HT-29 (cell line): ENCODE measurements around a stretch of chr1.

DNA sequence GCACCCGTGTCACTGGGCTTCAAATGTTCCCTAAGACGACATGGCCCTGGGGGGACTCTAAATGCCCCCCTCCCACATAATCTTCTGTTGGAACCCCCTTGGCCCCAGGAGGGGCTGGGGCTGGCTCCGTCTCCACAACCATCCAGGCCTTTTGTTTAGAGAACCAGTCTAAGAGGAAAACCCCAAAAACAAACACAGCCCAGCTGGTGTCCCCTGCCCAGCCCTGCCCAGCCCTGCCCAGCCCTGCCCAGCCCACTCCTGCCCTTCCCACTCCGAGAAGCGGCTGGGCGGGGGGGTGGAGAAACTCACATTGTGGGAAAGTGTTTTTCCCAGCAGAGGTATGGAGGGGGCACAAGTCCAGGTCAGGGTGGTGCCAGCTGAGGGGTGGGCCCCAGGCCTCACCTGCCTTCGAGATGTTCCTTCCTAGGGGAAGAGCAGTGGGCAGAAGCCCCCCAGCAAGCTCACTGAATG is 10.0 kb upstream of the FAM131C start:
- RAMPAGE, long total RNA, result no peak

GRCh38 chr1:16137864-16138409 is 17.9 kb downstream of the EPHA2 start:
- RAMPAGE, long total RNA, result no peak

DNA sequence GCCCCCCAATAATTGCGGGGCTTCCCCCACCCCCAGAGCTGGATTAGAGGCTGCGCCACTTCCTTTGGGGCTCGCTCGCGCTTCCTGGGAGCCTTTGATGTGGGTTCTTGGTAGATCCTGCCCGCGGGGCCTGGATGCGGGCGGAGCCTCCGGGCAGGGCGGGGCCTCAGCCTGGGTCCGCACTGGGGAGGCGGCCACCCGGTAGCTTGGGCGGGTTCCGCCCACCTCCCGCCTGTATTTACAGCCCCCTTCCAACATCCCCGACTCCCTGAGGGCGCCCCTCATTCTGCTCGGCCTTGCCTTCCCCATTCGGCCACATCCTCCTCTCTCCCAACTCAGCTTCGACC is 6.5 kb upstream of the EPHA2 start:
- RAMPAGE, long total RNA, result no peak

GRCh38 chr1:16216909-16217933 is 4.8 kb upstream of the ARHGEF19 start:
- RAMPAGE, long total RNA, result no peak

GRCh38 chr1:16250292-16251304 is 13.6 kb upstream of the CPLANE2 start:
- RAMPAGE, long total RNA, result no peak

- RAMPAGE, long total RNA, result no peak
These were observed 733 bp upstream of the FBXO42 start for GRCh38 chr1:16352751-16353674.

GRCh38 chr1:16367327-16368158 is 501 bp downstream of the SZRD1 start:
- RAMPAGE, long total RNA, result no peak

DNA sequence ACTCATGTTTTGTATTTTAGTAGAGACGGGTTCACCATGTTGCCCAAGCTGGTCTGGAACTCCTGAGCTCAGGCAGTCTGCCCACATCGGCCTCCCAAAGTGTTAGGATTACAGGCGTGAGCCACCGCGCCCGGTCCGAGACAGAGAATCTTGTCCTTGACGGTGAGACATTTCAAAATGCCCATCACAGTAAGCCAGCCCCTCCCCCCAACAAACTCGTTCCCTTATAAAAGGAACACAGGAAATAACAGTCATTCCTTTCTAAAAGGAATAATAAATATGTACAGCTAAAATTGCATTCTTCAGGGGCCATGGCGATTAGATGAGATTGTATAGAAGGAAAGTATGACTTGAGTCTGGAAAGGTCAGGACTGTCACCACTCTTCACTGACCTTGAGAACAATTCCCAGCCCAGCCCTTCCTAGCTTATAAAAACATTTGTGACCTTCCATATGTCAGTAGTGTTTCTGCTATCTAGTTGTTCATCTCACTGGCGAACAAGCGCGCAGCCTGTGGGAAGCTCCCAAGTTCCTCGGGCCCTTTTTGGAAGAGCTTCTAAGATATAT is 8.5 kb downstream of the SZRD1 start:
- RAMPAGE, long total RNA, result no peak

GRCh38 chr1:16396627-16397569 is 29.9 kb downstream of the SZRD1 start:
- RAMPAGE, long total RNA, result no peak

DNA sequence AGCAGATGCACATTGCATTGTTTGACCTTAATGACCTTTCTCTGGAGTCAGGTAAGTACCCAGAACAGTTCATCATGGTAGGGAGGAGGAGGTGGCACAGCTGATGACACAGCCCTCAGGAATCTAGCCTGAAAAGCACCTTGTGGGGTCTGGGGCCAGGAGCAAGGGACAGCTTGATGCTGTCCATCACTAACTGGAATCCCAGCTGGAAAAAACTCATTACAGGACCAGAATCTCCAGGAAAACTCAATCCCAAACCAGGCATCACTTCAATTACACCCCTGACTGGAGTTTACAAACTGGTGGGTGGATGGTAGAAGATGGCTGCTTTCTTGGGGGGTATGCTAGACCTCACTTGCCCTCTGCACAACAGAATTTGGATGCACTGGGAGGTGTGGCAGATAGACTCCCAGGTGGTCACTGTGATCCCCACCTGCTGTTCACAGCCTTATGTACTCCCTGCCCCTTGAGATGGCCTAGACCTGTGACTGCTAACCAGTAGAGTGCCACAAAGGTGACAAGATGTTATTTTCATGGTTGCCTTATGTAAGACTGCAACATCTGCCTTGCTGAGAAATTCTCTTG is 21.4 kb downstream of the NECAP2 start:
- RAMPAGE, long total RNA, result no peak

DNA sequence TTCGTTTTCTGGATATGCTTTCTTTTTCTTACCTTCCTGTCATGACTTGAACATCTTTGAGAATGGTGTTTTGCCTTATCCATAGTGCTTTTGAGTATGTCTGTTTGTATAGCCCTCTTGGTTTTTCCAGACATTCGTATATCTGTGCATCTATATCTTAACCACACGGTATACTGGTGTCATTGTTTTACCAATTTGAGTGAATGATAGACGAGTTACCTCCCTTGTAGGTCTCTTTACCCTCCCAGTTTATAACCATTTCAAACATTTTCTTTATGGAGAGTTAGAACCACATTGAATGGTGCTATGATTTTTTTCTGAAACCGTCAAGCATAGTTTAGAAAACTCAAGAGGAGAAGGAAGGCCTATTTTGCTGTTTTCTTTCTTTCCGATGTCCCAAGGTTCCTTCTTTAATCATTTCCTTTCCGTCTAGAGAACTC is 32.0 kb downstream of the NECAP2 start:
- RAMPAGE, long total RNA, result no peak

- RAMPAGE, long total RNA, result no peak
These were observed 72.8 kb downstream of the NECAP2 start for GRCh38 chr1:16513122-16513948.

DNA sequence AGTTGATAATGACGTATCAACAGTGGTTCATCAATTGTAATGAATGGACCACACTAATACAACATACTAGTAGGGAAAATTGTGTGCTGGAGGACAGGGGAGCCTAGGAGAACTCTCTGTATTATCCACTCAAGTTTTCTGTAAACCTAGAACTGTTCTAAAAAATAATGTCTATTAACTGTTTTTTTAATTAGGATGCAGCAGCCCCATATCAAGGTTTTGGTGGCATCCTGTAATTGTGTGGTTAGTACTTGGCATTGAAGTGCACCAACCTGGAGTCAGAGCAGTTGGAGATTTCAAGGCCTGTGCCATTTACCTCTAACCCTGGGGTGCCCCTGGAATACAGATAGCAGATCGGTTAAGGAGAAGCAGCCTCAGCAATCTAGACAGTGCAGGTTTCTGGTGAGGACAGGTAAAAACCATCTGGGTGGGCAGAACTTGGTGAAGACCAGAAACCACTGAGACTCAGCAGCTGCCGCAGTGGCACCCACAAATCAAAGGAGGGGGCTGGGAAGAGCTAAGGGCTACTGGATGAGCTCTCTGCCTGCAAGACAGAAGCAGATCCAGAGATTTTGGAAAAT is 166.0 kb downstream of the NECAP2 start:
- RAMPAGE, long total RNA, result no peak

DNA sequence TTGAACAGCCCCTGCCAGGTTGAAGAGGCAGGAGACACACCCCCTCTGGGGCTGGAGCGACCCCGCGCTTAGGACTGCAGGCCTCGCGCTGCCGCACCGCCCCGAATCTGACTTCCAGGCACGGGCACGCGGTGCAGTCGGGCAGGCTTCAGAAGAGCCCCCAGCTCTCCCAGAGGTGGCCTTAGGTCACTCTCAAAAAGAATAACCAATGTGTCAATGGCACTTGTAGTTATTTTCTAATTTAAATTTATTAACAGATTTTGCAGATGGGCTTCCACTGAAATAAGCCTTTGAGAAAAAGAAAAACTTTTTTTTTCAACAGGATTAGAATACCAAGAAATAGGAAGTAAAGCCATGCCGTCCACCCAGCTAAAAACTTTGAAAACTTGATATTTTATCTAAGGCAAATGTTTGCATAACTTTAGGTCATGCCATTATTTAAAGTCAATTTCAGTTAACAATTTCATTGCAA is 173.3 kb downstream of the NECAP2 start:
- RAMPAGE, long total RNA, result no peak

DNA sequence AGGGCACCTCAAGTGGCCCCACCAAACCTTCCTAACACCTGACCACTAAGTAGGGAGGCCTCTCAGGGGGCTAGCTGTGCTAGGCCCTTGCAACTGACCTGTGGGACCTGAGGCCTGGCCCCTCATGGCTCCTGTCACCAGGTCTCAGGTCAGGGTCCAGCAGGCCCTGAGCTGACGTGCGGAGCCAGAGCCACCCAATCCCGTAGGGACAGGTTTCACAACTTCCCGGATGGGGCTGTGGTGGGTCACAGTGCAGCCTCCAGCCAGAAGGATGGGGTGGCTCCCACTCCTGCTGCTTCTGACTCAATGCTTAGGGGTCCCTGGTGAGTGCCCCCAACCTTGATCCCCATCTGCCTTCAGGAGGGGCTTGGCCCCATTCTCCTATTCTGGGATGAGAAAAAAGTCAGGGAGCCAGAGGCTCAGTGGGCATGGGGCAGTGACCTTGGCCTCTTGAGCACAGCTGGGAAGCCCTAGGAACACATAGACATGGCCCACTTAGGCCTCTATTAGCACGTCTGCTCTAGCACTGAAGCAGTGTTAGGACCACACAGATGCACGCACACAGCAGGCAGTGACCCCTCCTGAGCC is 204.9 kb downstream of the NECAP2 start:
- RAMPAGE, long total RNA, result no peak

DNA sequence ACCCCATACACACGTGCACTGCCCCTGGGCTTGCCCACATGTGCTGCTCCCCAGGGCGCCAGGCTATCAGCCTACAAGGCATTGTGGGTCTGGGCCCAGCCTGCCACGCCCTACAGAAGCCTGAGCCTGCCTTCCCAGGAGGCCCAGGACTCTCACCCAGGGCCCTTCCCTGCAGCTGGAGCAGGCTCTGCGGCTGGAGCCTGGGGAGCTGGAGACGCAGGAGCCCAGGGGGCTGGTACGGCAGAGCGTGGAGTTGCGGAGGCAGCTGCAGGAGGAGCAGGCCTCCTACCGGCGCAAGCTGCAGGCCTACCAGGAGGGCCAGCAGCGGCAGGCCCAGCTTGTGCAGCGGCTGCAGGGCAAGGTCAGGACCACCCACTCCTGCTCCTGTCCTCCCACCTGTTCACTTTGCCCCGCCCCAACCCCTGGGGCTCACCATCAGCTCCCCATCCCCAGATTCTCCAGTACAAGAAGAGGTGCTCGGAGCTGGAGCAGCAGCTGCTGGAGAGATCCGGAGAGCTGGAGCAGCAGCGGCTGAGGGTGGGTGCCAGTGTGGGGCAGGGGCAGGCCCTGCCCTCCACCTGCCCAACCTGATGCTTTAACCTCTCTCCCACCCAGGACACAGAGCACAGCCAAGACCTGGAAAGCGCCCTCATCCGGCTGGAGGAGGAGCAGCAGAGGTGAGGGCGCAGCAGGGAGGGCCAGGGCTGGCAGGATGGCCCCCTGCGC is 8.1 kb downstream of the CROCC start:
- RAMPAGE, long total RNA, result no peak

DNA sequence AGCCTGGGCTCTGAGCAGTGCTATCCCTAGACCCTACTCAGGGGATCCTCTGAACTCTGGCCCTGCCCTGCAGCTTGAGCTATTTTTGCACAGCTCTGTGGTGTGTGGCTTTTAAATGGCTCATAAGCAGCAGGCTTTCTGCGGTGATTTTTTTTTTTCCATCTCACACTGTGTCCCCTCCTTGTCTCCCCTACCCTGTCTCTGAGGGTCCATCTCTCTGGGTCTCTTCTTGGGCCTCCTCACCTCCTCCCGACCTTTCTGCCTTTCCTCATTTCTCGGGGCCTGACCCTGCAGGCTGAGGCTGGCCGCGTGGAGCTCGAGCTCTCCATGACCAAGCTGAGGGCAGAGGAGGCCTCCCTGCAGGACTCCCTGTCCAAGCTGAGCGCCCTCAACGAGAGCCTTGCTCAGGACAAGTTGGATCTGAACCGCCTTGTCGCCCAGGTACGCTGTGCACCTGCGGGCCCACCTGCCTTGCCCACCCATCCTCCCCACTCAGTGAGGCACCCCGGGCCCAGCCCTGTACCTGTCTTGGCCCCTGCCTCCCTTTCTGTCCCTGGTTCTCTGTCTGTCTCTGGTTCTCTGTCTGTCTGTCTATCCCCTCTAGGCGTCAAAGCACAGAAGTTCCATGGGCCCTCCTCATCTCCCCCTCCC is 24.4 kb downstream of the CROCC start:
- RAMPAGE, long total RNA, result no peak

DNA sequence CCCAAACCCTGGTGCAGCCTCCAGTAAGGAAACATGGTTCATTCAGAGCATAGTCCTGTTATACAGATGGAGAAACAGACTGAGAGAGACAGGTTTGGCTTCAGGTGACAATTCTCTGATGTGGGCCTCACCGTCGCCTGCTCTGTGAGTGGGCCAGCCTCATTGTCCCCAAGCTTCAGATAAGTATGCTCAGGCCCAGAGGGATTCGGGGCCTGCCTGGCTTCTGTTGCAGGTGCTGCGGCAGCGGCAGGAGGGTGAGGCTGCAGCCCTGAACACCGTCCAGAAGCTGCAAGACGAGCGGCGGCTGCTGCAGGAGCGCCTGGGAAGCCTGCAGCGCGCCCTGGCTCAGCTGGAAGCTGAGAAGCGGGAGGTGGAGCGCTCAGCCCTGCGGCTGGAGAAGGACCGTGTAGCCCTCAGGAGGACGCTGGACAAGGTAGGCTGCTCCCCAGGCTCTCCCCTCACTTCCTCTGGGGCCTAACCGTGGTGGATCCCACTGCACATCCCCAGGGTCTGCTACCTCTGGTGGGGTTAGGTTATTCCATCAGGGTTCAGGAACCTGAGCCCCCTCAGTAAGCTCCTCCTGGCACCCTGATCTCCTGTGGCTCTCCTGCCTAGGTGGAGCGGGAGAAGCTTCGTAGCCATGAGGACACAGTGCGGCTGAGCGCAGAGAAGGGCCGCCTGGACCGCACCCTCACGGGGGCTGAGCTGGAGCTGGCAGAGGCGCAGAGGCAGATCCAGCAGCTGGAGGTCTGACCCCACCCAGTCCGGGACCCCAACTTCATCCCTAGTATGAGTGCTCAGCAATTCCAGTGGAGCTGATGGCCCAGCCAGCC is 10.2 kb downstream of the MFAP2 start:
- RAMPAGE, long total RNA, result no peak

DNA sequence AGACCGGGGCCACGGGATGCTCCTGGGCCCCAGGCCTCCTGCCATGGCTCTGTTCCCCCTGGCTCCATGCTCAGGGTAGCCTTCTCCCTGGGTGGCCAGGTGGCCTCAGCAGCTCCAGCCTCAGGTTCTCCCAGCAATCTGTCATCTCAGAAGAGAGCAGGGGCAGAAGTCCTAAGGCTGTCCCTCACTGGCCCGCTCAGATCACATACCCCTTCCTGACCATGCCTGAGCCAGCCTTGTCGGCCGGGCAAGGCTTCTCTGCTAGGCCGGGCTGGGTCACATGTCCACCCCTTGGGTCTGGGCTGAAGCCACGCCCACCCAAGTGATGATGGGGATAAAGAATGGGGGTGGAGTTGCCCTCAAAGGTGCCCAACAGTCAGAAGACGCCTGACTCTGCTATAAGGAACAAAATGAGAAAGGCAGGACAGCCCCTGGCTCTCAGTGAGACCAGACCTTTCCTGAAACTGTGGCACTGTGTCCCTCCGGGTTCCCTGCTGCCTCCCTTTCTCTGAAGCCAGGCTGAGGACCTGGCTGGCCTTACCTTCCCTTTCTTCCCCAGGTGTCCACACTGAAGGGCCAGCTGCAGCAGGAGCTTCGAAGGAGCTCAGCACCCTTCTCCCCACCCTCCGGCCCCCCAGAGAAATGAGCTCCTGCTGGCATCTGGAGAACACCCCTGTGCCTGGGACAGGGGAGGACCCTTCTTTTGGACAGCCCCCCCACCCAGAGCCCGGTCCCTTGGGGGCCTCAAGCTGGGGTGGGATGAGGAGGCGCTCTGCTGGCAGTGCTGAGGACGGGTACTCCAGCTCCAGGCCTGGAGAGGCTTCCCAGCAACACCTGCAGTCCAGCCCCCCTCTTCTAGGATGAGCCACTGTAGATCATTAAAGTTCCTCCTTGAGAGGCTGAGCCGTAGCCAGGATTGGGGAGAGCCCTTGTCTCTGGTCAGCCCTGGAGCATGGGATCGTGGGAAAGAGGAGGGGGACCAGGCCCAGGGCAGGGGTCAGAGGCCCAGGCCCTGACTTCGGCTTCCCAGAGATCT is 8.3 kb downstream of the MFAP2 start:
- RAMPAGE, long total RNA, result no peak

- RAMPAGE, long total RNA, result no peak
These were observed 548 bp upstream of the MFAP2 start for GRCh38 chr1:16980991-16981345.